Skeletal muscle cell (primary cell): ENCODE results near the gene DAPK1.

- RRBS: no CpG with 5 or more reads among the region's 2 CpGs
Measured at GRCh38 chr9:83669886-83670314, 37.9 kb downstream of the UBQLN1 start.

DNA sequence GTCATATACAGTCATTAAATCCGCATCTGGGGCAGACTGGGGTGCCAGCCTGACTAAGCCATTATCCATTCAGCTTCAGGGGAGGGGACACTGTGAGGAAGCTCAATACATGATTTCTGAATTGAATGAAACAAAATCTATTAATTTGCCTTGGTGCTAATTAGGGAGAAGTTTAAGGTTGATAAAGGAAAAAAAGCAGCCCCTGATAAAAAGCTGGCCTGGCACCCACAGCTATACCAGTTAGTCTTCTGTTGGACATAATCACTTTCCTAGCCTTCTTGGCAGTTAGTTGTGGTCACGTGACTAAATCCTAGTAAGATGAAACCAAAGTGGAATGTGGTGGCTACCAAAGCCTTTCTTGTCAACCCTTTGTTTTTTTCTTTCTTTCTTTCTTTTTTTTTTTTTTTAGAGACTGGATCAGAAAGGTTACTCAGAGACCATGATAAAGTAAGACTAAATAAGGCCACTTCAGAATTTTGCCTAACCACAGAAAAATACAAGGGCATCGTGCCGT, 13.9 kb upstream of the KIF27 start:
- RRBS: no CpG with 5 or more reads among the region's 4 CpGs

GRCh38 chr9:83966934-83967989, 10.7 kb upstream of the C9orf64 start:
- RRBS: no CpG with 5 or more reads among the region's 3 CpGs

DNA sequence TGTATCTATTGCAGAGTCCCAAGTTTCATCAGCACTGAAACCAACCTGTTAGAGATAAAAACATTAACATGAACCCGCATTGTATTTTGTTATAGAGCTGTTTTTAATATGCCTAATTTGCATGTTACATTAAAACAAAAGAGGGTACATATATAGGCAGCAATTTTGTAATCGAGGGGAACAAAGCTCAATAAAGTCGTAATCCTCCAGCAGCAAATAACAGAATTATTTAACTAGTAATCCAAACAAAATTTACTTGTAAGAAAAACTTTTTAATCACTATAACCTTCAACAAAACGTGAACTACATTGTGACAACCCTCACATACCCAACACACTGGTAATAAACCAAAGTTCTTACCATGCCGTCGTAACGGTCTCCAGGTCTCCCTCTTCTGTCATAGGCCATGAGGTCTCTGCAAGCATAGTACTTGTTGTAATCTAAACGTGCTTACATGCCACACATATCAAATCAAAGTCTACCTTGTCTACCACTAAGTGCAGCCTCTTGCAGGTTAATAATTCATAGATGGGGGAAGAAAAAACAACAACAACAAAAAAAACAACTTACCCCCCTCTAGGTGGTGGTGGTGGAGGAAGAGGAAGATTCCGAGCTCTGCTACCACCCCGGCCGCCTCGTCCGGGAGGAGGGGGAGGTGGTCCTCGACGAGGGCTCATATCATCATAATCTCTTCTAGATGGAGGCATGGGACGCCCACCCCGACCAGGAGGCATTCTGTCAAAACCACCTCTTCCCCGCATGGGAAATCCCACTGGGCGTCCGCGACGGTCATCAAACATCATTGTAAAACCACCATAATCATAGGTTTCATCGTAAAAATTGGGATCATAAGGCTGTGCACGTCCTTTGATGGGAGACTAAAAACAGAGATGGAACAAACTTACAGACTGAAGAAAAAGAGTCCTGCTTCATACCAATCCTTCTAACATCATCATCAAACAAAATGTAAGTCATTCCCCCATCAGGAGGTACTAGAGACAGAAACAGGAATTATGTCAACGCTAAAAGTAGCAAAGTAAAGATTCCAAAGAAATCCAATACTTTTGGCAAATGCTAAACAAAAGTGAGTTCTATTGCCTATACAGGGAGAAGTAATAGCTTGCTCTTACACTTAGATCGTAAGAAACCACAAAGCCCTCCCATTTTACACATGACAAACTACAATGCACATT, 8.3 kb downstream of the HNRNPK start:
- RRBS: no CpG with 5 or more reads among the region's 26 CpGs

DNA sequence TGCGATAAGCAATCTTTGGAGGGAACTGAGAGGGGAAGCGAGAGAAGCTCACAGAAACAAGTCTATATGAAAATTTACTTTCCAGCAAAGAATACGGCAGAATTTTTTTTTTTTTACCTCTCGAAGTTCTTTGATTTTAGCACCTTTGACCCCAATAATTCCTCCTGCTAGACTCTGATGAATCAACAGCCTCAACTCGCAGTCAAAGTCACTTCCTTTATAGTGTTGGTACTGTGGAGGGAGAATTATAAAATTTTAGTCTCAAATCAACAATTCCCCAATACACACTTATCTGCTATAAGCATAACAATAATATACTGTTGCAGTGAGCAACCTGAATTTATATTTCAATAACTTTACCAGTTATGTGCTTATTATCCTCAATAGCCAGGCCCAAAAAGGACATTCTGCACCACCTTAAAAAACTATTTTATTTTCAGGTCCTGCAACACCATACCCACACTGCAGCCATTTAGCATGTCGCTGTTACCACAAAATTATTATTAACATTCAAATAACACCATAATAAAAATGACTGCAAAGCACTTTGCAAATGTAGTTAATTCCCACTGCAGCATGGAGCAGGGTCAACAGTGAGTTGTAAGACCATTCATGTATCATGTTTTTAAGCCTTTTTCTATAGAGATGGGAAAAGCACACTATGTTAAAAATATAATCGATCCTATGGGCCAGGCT, 6.7 kb downstream of the HNRNPK start:
- RRBS: no CpG with 5 or more reads among the region's 7 CpGs

DNA sequence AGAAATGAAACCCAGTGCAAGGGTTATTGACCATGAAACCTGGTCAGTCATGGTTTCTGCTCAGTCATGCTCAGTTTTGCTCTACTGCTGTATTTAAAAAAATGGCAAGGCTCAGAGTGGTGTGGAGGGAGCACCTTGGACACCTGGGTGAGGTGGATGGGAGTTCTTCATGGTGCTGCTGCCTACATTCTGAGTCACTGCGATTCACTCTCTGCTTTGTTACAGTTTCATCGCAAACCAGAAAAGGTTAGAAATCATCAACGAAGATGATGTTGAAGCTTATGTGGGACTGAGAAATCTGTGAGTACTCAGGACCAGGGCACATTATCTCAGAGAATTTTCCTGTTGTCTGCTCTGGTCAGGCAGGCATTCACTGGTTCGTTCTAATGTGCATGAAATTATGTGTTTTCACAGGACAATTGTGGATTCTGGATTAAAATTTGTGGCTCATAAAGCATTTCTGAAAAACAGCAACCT, 32.4 kb downstream of the NTRK2 start:
- RRBS: no CpG with 5 or more reads among the region's 4 CpGs

GRCh38 chr9:86093718-86094460, 5.5 kb downstream of the GOLM1 start:
- RRBS: no CpG with 5 or more reads among the region's 8 CpGs

DNA sequence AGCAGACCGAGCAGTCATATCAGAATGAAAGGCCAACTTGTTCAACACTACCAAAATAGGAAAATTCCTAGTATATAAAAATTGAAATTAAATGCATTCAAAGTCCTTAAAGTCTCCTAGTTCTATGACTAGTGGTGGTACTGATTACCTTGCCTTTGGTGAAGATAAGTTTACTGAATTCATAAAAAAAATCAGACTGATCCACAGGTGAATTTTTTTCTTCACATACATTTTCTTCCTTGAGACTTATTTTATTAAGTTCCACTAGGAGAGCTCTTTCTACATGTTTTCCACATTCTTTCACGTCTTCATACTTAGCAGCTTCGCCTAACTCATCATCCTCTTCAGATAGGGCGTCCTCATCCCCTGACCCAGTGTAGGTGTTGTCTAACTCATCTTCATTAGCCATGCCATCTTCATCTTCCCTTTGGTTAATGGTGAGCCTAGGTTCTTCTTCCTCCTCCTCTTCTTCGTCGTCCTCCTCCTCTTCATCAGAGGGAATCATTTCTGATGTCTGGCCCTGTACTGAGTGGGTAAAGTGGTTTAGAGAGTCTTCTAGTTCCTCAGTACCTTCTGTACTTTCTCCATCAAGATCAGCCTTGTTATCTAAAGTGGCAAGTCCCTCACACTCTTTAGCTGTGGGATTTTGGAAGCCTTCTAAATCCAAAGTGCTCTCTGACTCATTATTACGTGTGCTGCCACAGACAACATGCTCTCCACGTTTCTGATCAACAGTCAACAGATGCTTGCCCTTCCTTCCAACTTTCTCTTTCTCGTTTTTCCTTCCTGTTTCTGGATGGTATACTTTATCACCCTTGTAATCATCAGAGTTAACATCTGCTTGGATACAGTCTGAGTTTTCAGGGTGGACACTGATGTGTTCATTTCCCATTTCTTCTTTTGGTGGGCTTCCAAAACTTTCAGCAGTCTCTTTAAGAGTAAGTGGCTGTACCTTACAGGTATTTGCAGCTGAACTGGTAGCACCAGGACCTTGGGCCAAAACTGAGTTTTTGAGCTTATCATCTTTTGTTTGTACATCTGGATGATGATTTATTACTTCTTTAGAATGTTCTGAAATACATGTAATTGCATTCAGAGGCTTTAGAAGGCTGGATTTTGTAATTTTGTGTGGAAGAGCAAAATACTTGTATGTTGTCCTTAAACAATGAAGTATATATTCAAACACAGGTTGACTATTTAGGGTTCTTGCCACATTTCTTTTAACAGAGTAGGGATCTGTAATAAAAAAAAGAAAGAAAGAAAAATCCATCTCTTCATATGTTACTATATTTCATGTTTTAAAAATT, 31.0 kb downstream of the TUT7 start:
- RRBS: no CpG with 5 or more reads among the region's 9 CpGs

DNA sequence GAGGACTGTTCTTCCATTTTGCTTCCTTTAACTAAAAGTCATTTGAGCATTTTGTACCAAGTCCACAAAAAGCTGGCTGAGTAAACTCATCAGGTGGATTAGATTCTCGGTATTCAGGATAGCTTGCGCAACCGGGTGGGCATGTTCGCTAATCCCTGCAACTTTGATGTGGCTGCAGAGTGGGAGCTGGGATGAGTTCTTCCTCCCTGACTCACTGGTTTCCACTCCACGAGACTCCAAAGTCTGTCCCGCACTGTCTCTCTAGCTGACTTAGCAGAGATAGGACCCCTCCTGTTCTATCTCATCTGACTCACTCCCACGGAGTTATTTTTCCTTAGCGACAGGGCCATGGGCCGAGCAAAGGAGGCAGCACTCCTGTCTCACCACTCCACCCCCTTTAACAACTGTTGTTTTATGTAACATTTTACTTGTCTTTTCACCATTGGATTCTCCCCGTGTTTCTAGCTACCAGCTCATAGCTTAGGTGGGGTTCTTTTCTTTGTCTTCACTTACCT, 80.2 kb upstream of the TUT7 start:
- RRBS: no CpG with 5 or more reads among the region's 10 CpGs

- RRBS: no CpG with 5 or more reads among the region's 2 CpGs
Measured at GRCh38 chr9:86436377-86436692, 82.1 kb upstream of the TUT7 start.

DNA sequence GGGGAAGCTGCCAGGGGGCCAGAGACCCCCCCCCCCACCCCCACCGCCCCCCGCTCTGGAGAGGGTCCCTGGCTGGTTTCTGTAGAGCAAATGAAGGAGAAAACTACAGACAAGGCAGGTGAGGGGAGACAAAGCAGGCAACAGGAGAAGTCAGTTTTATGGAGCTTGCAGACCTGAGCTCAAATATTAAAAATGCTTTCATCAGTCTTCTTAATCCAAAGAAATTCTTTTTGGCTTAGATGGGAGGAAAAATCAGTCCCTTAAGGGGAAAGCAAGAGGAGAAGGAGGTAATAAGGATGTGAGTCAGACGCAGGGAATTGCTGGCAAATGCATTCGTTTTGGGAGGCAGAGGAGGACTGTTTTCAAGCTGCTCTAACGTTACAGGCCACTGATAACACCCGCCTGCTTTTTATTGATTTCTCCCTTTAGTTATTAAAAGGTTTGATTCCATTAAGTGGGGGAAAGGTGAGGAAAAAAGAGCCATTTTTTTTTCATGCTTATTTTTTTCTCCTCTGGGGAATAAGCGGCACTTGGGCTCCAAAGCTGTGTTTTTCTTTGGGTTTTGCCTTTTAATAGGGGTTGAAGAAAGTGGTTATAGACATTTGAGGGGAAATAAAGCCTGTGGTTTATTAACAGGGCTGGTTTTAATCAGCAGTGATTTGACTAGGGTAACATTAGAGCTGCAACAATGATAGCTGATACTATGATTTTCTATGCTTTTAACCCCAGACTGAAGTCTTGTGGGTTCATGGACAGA, 225.4 kb downstream of the GAS1 start:
- RRBS: no CpG with 5 or more reads among the region's 7 CpGs

GRCh38 chr9:86807311-86808053, 139.8 kb downstream of the GAS1 start:
- RRBS: no CpG with 5 or more reads among the region's 18 CpGs

- RRBS: 1% methylated on average over 55 of the region's 80 CpGs
Measured at GRCh38 chr9:87497340-87498191, at the start of gene DAPK1. TSS of gene DAPK1 (plus strand) at chr9:87497867.

DNA sequence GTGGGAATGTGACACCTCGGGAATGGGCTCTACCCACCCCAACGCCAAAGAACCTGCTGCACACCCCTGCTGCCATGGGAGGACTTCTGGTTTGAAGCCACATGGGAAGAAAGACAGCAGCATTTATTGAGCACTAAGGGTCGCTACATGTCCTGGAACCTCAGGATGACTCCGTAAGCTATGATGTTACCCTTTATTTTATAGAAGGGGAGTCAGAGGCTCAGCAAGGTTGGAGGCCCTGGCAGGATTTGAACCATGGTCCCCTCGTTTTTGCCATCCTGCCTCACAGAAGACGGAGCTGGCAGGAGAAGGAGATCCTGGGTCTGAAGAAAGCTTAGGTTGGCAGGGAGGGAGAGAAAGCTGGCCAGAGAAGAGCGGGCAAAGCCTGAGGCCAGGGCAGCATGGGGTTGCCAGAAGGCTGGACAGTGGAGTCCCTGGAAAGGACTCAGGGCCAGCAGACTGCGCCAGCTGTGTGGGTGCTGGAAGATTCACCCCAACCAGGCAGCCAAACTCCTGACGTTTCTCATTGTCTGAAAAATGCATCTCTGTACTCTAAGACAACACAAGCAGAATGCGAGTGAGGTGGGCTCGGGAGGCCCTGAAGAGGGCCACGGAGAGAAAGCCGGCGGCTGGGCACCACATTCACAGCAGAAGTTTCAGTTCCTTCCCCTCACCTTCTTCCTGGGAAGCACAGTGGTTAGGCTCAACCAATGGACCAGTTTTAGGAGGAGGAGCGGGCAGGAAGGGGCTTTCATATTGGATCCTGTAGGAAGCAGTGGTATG, 90.9 kb upstream of the CTSL start:
- RRBS: no CpG with 5 or more reads among the region's 15 CpGs

DNA sequence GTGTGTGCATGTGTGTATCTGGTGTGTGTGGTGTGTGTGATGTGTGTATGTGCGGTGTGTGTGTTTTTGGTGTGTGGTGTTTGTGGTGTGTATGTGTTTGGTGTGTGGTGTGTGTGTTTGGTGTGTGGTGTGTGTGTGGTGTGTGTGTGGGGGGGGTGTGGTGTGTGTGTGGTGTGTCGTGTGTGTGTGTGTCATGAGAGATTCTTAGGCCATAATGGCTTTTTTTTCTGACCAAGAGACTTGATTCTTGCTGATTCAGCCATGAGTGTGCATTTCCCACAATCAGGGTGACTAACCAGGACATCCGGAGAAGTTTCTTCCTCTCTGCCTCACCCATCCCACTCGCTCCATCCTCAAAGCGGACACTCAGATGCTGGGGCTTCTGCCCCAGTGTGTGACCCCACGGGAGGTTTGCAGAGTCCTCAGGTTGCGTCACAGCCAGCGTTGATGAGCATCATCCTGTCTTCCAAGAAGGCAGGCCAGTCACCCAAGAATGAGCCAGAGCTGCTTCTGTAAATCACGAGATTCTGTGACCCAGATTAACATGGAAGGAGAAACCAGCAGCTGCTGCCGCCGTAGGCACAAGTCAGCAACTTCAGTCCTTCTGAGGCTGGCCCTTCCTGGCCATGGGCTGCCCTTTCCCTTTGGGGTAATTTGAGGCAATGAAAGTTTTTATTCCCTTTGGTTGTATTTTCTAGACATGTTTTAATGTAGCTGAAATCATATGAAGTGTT, 12.5 kb upstream of the CTSL start:
- RRBS: no CpG with 5 or more reads among the region's 11 CpGs

GRCh38 chr9:87727557-87728291, 1.8 kb downstream of the CTSL start:
- RRBS: no CpG with 5 or more reads among the region's 6 CpGs

DNA sequence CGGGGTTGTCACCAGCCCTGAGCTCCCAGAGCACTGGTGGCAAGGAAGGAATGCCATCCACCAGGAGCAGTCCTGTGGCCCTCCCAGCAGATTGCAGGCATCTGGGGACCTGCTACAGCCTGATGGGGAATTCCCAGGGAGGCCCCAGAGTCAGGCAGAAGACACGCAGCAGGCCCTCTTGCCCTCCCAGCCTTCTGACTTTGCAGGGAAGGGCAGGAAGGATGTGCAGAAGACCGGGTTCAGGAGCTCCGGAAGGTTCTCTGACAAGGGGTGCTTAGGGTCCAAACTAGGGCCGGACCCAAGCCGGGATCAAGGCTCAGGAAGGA, 3.6 kb downstream of the SPATA31E1 start:
- RRBS: 82% methylated on average over 2 of the region's 6 CpGs

DNA sequence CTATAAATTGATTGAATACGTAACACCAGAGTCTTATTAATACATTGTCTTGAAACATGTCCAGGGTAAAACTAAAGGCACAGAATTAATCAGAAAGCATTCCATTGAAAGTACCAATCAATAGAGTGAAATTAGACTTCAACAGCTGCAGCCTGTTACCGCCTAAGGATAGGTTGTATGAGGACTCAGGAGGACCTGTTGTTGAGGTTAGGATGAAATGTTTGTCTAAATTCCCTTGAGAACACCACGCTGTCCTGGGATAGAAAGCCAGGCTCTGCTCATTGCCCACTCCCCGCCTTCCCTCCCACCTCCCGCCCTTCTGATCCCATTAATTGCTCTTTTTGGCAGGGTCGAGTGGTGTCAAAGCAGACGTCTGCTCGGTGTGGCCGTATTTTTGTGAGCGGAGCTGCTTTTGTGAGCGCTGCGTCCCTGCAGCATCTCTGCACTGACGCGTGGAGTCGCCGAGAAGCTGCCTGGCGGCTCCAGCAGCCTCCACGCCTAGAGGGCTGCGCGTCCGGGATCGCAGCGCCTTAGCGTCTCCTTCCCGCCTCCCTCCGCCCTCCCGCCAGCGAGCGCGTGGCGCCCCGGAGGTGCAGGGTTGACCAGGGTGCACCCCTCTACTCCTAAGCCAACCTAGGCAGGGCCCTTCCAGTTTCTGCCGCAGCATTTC, 62.3 kb downstream of the SPATA31C2 start:
- RRBS: under 1% methylated on average over 12 of the region's 33 CpGs

DNA sequence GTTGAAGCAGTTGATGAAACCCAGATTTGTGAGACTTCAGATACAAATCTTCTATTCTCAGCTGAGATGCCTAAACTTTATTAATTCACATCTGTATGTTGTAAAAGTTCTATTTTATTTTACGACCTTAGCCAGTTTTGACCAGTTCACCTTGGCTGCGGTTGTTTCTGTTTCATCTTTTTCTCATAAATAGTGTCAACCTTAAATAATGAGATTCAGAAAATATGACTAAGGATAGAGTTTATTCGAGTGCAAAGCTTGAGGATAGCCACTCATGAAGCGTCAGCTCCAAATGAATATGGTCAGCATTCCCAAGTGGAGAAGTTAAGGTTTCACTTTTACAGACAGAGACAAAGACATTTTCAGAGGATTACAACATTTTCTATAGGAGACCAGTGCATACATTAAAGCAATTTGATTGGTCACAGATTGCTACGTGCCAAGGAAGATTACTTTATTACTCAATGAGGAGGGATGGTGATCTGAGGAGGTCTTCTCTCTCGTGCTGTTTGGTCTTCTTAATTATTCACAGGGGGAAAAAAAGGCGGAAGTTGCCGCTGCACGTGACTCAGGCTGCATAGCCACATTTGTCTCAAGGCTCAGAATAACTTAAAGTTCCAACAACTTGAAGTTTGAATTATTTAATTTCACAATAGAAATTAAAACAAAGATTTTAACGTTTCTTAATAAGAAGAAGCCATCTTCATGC, 60.0 kb upstream of the SPATA31C2 start:
- RRBS: no CpG with 5 or more reads among the region's 10 CpGs

DNA sequence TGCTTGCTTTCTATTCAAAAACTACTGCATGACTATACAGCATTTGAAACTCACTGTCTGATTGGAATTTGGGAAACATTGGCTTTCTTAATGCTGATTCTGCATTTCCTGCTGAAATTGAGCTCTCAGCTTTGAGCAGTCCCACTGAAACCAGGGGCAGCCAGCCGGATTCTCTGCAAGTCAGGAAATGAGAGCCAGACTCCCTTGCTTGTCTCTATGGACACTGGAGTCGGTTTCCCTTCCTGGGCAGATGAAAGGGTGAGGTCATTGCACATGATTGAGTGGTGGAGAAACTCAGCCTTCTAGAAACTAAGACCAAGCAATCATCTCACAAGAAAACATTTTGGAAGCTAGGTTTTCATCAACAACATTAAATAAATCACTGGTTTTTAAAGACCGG, 119.8 kb upstream of the SPATA31C2 start:
- RRBS: no CpG with 5 or more reads among the region's 3 CpGs